GM12891 (cell line): ENCODE measurements around a stretch of chr22.

DNA sequence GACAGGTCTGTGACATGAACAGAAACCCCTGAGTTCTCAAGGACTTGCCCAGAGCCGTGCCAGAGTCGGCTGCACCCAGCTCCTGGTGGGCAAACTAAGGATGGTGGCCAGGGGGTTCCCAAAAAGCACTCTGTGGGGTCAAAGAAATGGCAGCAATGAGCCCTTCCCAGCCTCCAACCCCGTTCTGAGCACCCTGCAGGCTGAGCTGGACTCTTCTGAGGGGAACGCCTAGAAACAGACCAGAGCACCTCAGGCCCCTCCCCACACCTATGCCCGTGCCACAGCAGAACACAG, 97.9 kb downstream of the CELSR1 start:
- RRBS, result no CpG with 5 or more reads among the region's 5 CpGs

DNA sequence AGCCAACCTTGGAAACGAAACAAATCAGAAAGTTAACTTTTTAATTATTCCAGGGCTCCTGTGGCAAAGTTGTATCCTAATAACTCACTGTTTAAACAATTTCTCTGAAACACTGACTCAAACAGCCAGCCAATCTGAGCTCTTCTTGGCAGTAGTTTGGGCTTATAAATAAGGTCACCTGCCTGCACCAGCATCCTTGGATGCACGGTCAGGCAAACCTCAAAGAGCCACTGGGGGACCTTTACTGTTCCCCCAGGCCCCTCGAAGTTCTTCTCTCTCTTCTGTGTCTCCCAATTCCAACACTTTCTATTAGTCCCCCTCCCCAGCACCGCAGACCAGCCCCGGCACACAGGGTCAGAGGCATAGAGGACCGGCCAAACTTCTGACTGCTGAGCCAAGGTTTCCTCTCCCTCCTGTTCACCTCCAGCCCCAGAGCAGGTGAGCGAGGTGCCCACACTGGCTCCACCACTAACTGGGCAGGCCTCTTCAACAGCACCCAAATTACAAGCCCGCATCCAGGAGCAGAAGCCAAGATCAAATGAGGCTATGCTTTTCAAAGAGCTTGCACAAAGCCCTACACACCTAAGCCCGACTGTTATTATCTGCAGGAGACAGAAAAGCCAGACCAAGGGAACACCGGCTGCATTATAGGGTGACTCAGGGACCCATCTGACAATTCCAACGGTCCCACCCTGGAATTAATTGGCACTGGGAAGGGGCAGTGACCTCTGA, 4.7 kb downstream of the CELSR1 start:
- RRBS, result no CpG with 5 or more reads among the region's 11 CpGs

DNA sequence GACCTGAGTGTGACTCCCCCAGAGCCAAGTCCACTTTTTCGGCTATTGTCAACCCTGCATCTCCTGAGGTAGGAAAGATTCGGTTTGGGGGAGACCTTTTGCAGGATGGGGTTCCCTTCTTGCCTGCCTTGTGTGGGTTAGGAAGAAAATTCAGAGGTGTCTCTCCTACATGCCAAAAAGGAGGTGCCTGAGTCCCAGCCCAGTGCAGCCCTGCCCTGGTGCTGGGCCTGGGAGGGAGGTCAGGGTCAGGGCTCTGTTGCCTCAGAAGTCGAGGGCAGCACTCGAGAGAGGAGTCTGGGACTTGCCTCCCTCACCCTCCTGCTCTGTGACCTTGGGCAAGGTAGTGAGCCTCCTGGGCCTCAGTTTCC, 40.6 kb upstream of the CELSR1 start:
- RRBS, result no CpG with 5 or more reads among the region's 4 CpGs

DNA sequence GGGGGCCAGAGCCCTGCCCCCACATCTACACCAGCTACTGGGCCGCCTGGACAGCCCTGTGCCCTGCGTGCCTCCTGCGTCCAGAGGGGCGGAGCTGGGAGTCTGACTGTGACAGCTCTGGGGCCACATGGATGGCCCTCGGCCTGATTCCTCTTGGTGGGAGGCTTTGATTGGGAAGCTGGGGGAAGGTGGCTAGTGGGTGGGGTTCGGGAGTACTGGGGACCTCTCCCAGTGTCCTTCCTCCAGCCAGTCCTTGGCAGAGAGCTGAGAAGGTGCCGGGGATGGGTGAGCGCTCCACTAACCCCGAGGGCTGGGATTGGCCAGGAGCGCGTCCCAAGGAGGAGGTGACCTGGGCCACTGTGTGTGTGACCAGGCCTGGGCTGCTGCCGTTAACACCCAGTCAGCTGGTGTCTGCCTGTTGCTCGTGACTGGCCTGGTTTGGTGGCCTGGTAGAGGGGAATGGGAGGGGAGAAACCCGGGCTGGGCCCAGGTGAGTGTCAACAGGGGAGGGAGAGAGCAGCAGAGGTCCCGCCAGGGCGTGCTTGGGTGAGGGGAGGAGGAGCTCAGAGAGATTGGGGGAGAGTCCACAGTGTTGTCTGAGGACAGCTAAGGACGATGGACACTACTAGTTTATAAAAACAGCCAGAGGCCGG, 29.9 kb upstream of the GRAMD4 start:
- RRBS, result no CpG with 5 or more reads among the region's 18 CpGs

DNA sequence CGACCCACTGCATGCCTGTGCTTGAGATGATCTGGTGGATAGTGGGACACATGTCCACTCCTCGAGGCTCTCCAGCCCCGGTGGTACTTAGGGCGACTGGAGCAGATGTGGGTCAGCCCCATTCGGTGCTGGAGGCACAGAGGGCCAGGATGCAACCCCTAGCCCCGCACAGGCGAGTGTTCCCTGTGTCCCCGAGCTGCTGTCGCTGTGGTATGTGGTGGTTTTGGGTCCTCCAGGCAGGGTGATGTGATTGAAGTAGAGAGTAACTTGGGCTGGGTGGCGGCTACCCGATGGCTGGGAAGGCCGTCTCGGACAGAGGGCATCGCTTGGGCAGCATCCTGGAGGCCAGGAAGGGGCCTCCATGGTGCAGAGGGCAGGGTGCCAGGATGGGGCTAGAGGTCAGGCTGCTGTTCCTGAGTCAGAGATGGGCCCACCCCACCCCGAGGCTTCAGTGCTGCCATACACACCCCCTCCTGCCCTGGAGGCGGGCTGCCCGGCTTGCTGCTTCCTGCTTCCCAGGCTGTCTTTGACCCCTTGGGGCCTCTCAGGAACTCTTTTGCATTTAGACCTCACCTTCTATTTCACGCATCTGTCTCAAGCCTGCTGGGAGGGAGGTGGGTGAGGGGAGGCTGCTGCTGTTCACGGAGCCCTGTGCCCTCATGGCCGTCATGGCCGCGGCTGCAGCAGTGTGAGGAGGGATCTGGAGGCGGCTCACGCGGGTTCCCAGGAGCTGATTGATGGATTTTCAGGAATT, 6.7 kb upstream of the GRAMD4 start:
- RRBS, result 2% methylated on average over 3 of the region's 25 CpGs

- RRBS, result no CpG with 5 or more reads among the region's 11 CpGs
These were observed 17.6 kb downstream of the GRAMD4 start for GRCh38 chr22:46637725-46638148.

DNA sequence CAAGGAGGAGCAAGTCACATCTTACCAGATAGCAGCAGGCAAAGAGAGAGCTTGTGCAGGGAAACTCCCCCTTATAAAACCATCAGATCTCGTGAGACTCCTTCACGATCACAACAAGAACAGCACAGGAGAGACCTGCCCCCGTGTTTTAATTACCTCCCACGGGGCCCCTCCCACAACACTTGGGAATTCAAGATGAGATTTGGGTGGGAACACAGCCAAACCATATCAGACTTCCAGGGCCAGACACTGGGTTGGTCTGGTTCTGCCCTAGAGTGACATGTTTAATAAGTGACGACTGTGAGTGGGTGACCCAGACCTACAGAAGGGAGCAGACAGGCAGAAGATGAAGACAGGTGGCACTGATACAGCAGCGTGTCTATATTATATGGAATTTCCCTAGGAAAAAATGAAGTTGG, 26.7 kb downstream of the GRAMD4 start:
- RRBS, result no CpG with 5 or more reads among the region's 6 CpGs

DNA sequence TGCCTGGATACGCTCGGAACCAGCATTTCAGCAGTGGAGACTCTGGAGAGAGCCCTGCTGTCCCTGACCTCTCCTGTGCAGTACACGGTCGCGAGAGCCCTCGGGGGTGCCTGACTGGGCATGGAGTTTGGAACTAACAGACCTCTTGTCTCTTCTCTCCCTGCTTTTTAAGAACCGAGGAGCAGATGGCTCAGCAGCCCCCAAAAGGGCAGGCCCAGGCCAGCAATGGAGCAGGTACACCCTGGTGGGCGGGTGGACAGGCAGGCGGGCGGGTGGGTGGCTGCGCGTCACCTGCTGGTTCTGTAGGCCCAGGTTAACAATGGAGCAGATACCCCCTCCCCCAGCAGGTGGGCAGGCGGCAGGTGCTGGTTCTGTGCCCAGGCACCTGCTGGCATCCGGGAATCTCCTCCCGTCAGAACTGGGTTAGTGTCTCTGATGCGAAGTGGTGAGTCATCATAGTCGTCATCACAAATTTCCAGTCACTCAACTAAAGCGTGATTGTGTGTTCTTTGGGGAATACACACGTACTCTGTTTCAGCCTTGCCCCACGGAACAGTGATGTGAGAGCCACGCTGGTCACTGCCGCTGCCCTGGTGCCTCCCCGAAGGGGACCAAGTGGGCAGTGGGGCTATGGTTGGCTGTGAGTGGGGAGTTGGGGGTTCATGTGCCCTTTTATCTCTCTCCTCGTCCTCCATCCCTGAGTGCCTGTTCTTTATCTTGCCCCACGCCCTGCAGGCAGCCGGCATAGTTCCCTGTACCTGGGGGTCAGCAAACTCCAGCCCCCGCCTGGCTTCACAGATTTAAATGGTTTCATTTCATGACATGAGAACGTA, 41.2 kb downstream of the GRAMD4 start:
- RRBS, result no CpG with 5 or more reads among the region's 28 CpGs

GRCh38 chr22:46674222-46675028, 54.2 kb downstream of the GRAMD4 start:
- RRBS, result 19% methylated on average over 6 of the region's 34 CpGs

- RRBS, result no CpG with 5 or more reads among the region's 5 CpGs
These were observed 2.9 kb upstream of the CERK start for GRCh38 chr22:46740928-46741353.

DNA sequence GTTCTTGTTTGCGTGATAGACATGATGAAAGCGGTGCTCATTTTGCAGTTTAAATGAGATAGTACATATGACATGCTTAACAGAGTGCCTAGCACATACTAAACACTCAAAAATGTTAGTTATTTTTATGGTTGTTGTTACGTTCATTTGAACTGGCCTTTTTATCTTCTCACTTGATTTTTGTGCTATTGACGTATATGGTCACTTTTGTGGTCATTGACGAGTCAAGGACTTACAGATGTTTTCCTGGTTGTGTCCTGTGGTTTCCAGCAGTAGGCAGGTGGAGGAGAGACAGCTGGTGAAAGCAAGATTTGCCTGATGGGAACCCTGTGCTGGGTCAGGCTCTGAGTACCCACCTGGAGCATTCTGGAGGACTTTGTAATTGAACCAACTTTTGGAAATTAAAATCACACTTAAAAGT, 38.2 kb downstream of the TBC1D22A start:
- RRBS, result no CpG with 5 or more reads among the region's 5 CpGs

GRCh38 chr22:47038459-47038740, 275.9 kb downstream of the TBC1D22A start:
- RRBS, result no CpG with 5 or more reads among the region's 6 CpGs

DNA sequence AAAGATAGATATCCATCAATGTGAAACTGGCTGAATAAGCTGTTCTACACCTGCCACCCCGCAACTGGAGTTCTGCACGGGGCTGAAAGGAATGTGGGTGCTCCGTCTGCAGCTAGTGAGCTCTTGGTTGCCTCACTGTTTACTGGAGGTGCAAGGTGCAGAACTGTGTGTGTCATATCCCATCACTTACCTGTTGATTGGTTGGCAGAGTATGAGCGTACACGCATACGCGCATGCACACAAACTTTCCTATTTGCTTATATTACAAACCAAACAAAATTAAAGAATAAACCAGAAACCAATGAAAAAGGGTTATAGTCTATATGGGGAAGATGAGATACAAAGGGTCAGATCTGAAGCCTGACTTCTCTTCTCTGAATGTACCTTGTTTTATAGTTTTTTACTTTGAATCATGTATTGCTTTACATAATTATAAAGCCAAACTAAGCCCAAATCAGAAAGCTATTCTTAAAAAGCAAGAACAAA, 324.5 kb downstream of the TBC1D22A start:
- RRBS, result no CpG with 5 or more reads among the region's 7 CpGs

- RRBS, result no CpG with 5 or more reads among the region's 13 CpGs
These were observed 390.8 kb downstream of the TBC1D22A start for GRCh38 chr22:47153294-47153680.

- RRBS, result no CpG with 5 or more reads among the region's 9 CpGs
These were observed 724.4 kb downstream of the TBC1D22A start for GRCh38 chr22:47486836-47487250.

GRCh38 chr22:48161197-48161599, 328.2 kb upstream of the TAFA5 start:
- RRBS, result no CpG with 5 or more reads among the region's 6 CpGs

GRCh38 chr22:48357150-48357631, 132.2 kb upstream of the TAFA5 start:
- RRBS, result no CpG with 5 or more reads among the region's 16 CpGs

- RRBS, result no CpG with 5 or more reads among the region's 6 CpGs
These were observed 83.7 kb upstream of the TAFA5 start for GRCh38 chr22:48405563-48406061.

GRCh38 chr22:48575754-48576416, 86.5 kb downstream of the TAFA5 start:
- RRBS, result 5% methylated on average over 31 of the region's 118 CpGs

DNA sequence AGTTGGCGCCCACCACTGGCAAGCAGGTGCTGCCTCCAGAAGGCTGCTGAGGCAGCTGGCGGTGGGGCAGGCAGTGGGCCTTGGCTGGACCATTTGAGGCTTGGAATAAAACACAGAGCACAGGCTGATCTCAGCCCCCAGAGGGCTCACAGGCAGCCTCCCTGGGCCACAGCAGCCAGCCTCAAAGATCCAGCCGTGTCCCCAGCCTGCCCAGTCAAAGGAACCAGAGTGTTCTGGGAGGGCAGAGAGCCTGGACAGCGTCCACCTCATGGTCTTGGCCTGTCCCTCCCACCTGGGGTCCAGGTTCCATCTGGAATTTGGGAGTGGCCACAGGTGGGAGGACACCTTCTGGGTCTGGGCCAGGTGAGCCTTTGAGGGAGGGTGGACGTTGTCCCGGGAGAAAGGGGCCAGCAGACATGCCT, 186.6 kb downstream of the TAFA5 start:
- RRBS, result no CpG with 5 or more reads among the region's 6 CpGs